Pericardium fibroblast (primary cell): ENCODE measurements around a stretch of chr7.

DNA sequence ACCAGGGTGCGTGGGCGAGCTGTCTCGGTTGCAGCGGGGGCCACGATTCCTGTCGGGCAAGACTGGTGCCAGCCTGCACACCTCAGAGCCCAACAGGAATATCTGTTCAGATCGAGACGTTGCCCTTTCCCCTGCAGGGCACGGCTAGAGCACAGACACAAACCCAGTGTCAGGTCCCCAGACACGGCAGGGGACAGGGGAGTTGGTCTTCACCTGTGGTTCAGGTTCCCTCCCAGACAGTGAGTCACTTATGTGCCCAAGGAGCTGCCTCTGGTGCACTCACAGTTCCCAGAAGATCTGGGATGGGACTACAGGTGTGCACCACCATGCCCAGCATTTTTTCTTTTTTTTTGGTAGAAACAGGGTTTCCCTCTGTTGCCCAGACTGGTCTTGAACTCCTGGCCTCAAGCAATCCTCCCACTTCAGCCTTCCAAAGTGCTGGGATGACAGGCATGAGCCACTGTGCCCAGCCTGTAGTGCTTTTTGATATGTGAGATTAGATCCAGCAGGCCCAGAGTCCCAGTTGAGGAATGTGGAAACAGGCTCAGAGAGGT, 75.4 kb upstream of the GTF2I start:
- RAMPAGE, long total RNA, result no peak

- RAMPAGE, long total RNA, result no peak
Measured at GRCh38 chr7:74604259-74604810, 53.2 kb upstream of the GTF2I start.

DNA sequence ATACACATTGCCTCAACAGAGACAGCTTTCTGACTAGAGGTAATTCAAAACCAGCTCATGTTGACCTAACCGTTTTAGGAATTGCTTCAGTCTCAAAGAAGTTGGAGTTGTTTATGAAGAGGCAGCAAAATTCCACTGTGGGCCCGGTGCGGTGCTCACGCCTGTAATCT, 2.2 kb upstream of the GTF2I start:
- RAMPAGE, long total RNA, result no peak

GRCh38 chr7:74724494-74724960, 49.3 kb upstream of the NCF1 start:
- RAMPAGE, long total RNA, result no peak

DNA sequence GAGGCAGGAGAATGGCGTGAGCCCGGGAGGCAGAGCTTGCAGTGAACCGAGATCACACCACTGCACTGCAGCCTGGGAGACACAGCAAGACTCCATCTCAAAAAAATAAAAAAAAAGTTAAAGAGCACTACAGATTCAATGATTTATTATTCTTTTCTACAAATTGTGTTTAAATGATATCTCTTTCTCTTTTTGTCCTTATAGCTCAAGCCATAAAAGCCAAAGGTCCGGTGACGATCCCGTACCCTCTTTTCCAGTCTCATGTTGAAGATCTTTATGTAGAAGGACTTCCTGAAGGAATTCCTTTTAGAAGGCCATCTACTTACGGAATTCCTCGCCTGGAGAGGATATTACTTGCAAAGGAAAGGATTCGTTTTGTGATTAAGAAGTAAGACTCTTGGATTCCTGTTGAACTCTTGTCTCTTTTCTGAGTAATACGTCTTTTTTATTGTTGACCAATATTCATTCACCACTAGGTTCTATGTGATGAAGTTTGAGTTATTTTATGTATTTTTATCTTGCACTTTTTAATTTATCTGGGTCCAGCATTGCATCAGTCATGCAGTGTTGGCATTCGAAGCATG, 41.4 kb upstream of the NCF1 start:
- RAMPAGE, long total RNA, result no peak

GRCh38 chr7:75003846-75004103, 39.3 kb downstream of the CASTOR2 start:
- RAMPAGE, long total RNA, result no peak

DNA sequence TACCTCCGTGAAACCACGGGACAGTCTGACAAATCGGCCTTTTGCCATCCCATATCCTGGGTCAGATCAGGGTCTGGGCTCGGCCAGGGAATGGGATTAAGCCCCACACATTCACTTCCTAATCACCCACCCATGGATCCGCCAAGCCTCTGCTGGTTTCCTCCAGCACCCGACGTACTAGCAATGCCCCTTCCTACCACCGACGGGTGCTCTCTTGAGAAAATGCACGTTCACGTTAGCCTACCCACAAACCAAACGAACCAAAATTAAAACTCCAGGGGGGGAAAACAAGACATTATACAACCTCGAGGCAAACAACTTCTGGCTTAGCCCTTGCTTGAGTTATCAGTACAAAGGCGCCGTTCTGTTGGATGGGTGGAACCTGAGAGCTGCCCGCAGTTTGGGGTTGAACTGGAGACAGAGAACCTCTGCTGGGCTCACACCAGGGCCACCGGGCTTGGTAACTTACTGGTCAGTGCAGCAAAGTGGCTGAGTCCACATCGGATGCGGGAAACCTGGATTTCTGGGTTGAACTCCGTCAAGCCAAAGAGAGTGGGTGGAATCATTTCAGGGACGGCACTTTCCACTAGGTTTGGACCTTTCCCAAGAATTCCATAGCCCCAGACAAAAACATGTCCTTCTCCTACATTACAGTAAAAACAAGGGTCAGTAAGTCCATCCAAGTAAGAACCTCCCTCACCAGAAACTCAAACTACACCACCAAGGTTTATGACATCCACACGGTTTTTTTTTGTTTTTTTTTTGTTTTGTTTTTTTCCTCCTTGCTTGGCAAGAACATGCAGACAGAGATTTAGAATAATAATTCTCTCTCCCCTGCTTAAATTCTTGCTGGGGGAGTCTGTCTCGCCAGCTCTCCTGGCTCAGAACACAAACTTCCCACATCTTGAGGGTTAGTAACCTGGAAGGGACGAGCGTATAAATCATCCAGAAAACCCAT, 17.9 kb downstream of the RCC1L start:
- RAMPAGE, long total RNA, result no peak

GRCh38 chr7:75442418-75443284, 43.4 kb downstream of the POM121C start:
- RAMPAGE, long total RNA, result no peak

DNA sequence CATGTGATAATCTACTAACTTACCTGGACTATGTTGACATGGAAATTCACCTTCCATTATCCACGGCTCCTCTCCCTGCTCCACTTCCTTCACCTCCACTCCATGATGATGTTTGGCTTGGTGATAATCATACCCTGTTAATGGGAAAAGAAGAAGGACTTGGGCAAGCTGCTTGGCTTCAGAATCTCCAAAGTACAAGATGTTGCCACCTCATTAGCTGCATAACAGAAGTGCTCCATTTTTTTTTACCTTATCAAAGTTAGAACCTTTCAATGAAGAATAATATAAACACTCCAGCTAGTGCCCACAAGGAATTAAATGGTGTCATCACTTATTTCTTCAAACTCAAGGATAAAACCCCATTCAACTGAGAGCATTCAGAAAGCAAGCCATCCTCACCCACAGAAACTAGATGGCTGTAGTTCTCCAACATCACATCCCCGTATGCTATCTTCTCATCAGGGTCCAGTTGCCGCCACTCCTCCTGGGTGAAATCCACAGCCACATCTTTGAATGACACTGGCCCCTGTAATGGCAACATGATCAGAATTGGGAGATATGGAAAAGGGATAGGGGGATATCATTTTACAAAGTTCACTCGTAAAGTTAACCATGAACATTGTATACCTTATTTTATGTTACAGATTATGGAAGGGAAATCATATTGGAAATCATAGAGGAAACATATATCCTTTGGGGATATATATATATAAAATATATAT, 23.7 kb downstream of the SPDYE5 start:
- RAMPAGE, long total RNA, result no peak

DNA sequence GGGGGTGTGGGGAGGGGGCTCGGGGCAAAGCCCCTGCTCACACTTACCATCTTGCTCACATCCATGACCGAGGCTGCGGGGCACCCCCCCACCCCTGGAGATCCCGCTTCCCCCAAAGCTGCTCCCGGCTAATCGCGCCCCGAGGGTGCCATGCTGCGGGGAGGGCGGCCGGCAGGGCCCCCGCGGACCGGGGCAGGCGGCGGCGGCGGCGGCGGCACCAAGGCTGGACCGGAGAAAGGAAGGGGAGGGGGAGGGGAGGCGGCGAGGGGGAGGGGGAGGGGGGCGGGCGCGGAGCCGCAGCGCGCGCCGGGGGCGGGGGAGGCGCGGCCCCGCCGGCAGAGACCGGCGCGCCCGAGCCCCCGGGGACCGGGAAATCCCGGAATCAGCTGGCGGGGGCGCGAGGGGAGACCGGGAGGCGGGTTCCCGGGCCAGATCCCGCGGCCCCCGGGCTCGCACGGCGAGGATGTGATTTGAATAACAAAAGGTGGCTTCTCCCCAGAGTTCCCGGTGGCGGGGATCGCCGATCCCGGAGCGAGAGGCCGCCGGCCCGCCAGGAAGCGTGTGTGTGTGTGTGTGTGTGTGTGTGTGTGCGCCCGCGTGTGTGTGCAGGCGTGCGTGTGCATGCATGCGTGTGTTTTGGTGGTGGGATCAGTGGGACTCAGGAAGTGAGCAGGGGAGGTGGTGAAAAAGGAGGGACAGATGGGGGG, 99.6 kb downstream of the HIP1 start:
- RAMPAGE, long total RNA, result no peak

GRCh38 chr7:75740787-75741508, 2.2 kb upstream of the HIP1 start:
- RAMPAGE, long total RNA, result no peak

- RAMPAGE, long total RNA, result no peak
Measured at GRCh38 chr7:75925642-75926301, 10.8 kb downstream of the POR start.

- RAMPAGE, long total RNA, result no peak
Measured at GRCh38 chr7:75979982-75980591, 14.3 kb downstream of the TMEM120A start.

GRCh38 chr7:76048204-76049203, 598 bp downstream of the MDH2 start:
- RAMPAGE, long total RNA, result no peak

- RAMPAGE, long total RNA, result no peak
Measured at GRCh38 chr7:76049257-76049883, 1.5 kb downstream of the MDH2 start.

DNA sequence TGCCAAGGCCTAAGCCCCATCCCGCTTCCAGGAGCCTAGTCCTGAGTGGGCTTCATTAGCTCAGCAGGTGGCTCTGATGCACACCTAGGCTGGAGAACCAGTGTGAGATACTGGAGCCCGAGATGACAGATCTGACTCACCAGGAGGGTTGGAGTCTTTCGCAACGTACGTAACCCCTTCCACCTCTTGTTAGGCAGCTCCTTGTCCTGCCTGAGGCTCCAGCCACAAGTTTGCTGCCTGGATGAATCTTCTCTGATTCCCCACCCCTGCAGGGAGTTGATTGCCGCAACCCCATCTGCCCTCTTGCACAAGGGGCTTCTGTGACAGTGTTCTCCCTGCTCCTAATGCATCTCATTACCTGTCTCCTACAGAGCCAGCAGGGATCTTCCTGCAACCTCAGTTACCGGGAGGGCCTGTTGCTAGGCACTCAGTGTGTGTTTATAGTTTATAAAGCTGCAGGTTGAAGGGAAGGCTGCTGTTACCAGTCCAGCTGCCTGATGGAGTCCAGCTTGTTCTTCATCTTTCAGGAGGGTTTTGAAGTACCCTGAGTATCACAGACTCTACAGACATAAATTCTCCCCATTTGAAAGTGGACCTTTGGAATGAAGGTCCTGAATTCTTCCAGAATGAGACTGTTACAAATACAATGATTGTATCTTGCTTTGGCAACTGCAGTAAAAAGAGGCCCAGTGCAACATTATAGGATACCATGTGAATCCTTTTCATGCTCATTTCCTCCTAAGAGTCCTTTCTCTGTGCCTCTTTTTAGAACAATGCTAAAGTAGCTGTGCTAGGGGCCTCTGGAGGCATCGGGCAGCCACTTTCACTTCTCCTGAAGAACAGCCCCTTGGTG, 6.4 kb downstream of the MDH2 start:
- RAMPAGE, long total RNA, result no peak

DNA sequence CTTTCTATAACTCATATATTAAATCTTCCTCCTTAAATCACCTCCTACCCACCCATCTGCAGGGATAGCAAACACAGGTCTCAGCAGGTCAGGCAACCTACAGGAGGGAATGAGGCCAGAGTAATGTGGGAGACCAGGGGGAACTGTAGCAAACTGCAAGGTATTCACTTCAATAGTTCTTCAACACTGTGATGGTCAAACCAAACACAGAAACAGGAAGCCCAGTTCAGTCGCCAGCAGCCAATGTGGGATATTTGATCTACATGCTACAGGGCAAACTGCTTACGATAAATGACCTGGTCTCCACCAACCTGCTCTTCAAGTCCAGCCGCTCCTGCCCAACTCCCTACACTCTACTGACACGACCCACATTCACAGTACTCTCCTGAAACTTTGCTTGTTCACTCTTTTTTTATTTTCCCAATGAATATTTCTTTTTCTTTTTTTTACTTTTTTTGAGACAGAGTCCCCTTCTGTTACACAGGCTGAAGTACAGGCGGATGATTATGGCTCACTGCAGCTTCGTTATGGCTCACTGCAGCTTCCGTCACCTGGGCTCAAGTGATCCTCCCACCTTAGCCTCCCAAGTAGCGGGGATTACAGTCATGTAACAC, 42.0 kb downstream of the MDH2 start:
- RAMPAGE, long total RNA, result no peak

GRCh38 chr7:76133320-76133855, 68.3 kb upstream of the SRRM3 start:
- RAMPAGE, long total RNA, result no peak

DNA sequence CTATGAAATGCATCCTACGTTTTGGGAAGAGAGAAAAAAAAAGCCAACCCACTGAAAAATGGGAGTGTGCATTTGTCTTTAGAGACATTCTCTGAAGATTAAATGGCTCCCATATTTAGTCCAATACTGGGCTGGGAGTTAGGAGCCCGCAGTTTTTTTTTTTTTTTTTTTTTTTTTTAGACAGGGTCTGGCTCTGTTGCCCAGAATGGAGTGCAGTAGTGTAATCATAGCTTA, 13.5 kb downstream of the SRRM3 start:
- RAMPAGE, long total RNA, result no peak

DNA sequence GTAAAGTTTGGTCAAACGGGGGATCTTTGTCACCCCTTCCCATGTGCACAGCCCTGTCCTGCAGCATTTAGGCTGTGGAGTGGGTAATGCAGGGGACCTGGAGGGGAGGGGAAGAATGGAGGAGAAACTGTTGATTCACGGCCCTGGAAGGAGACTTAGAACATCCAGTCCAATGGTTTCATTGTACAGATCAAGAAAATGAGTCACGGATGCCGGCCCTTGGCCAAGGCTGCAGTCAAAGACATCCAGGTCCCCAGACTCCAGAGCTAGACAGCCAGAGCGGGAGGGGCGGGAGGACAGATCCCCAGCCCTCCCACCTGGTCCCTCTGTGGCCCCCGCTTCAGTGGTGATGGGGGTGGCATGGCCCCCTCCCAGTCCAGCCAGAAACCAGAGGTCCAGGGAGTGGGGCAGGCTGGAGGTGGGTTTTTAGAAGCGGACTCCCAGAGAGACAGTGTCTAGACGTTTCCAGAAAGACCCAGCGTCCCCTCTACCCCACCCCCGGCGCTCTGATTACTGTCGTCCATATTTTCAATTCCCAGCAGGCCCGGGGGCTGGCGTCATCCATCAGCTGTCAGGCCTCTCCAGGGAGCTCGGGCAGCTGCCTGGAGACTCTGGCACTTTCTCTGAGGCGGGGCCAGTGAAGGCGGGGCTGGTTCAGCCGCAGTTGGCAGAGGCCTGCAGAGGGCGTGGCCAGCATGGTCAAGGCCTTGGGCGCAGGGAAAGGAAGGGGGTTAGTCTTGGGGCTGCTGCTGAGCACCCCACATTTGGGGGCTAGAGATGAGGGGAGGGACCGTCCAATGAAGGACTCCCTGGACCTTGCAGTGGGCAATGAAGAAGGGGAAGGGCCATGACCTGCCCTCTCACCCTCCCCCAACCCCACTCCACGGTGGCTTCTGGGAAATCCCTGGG, 8.0 kb upstream of the HSPB1 start:
- RAMPAGE, long total RNA, result no peak